SJSA1 (cell line): ENCODE data around the gene CFAP43.

DNA sequence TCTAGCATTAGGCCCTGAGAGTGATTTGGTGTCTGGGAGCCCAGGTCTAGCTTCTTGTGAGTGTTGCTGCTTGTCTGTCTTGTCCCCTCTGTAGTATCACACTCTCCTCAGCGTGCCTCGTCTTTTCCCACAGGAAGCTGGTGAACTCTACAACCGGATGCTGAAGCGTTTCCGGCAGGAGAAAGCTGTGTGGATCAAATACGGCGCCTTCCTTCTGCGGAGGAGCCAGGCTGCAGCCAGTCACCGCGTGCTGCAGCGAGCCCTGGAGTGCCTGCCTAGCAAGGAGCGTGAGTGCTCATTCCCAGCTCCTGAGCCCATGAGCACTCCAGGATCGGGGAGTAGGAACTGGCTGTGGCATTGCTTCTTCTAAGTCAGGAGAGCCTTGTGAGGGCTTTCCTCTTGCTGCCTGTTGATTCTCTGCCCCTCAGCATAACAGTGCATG lies 8.4 kb downstream of the CALHM2 start:
- RAMPAGE, long total RNA = no peak

GRCh38 chr10:103494146-103494883 lies 810 bp downstream of the NEURL1 start:
- RAMPAGE, long total RNA = no peak

DNA sequence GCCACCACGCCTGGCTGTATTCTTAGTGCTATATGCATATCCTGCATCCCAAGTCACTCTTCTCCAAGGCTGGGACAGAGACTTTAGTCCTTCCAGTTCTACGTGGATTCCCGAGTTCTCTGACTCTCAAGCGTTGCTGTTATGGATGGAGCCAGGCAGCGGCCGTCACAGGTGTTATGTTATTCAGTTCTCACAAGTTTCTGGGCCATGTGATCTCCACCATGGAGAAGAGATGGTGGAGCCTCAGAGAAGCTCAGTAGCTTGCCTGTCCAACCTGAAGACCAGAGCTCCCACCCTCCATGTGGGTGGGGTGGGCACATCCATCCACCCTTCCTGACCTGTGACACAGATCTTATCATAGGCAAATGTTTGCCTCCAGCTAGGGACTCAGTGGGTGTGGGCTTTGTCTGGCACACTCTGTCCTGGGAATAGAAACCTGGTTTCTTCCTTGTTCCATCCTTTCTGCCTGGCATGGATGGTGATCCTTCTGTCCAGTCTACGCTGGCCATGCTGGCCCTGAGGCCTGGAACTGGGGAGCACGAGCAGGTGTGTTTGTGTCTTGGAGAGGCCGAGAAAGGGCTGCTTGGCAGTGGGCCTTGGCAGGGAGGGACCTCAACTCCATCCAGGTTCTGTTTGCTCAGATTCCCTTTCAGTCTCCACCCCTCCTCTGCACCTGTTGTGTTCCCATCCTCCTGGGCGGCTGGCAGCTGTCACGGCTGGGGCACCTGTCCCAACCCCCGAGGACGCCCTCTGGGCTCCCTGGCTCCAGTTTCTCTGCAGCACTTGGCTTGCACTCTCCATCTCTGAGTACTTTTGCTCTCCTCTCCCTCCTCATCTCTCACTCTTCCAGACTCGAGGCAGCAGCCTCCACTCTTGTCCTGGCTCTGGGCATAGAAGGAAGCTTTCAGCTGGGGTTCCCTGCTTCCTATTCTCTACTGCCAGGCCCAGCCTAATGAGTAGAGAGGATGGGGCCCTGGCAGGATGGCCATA lies 55.4 kb downstream of the NEURL1 start:
- RAMPAGE, long total RNA = no peak

DNA sequence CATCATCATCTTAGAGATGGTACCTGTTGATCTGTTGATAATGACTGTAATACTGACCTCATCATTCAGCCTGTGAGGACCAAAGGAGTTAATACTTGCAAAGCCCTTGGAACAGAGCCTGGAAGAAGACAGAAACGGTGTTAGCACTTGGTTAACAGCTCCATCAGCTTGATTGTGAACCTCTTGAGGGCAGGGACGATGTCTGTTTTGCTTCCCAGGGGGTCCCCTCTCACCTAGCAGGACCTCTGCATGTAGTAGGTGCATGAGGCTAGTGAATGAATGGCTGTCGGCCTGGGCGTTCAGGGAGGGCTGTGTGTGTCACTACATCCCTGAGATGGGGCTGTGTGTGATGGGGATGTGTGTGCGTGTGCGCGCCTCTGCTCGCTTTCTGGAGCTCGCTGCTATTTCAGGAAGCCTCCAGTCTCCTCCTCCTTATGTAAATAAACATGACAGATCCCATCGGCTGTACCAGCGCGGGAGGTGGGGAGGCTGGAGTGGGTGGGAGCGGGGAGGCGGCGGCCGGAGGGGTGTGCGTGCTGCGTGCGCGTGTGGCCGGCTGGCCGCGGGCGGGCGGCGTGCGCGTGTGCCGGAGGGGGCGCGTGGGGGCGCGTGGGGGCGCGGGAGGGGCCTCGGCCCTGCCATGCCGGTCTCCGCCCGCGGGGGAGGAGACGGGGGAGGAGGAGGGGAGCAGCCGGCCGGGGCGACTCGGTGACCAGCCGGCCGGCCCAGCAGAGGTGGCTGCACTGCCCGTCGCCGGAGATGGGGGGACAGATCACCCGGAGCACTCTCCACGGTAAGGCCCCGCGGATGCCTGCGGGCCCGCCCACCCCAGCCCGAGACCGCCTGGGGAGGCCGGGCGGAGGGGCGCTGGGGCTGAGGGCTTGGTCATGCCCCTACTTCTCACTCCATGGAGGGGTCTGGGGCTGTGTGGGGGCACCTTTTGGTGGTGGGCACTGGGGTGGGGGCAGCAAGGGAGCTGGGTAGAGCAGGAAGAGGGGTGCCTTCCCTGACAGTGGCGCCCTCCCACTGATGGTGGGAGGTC lies 61.4 kb downstream of the NEURL1 start:
- RAMPAGE, long total RNA = no peak

- RAMPAGE, long total RNA = no peak
Measured at GRCh38 chr10:103660095-103660305, 166.5 kb downstream of the NEURL1 start.

- RAMPAGE, long total RNA = no peak
Measured at GRCh38 chr10:103666871-103667905, 173.7 kb downstream of the NEURL1 start.

- RAMPAGE, long total RNA = no peak
Measured at GRCh38 chr10:103771957-103773043, 83.1 kb downstream of the SH3PXD2A start.

GRCh38 chr10:103781454-103782106 lies 73.8 kb downstream of the SH3PXD2A start:
- RAMPAGE, long total RNA = no peak

GRCh38 chr10:103784878-103785346 lies 70.5 kb downstream of the SH3PXD2A start:
- RAMPAGE, long total RNA = no peak

DNA sequence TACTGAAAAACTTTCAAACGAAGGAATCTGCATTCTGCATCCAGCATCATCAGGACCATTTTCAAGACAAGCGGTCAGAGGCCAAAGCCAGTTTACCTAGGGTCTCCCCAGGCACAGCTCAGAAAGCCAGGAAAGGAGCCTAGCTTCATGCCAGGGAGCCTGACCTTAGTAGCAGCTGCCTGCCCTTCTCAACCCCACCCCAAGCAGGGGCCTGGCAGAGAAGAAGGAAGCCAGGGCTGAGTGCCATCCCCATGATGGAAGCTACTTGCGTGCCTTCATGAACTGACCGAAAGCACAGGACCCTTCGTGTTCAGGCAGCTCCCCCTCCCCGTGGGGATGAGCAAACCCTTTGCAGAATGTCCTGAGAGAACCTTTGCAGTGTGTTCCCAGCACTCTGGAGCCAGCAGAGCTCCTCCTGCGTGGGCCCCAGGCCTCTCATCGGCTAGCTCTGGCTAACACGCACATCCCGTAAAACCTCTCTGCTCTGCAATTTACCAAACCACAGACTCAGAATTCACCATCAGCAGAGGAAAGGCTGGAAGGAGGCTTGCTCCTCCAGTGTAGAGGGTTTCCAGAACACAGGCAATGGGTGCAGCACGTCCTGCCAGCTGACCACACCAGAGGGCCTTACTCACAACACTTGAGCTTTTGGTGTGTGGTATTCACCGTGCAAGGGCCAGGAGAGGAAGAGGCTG lies 3.2 kb downstream of the SH3PXD2A start:
- RAMPAGE, long total RNA = no peak

DNA sequence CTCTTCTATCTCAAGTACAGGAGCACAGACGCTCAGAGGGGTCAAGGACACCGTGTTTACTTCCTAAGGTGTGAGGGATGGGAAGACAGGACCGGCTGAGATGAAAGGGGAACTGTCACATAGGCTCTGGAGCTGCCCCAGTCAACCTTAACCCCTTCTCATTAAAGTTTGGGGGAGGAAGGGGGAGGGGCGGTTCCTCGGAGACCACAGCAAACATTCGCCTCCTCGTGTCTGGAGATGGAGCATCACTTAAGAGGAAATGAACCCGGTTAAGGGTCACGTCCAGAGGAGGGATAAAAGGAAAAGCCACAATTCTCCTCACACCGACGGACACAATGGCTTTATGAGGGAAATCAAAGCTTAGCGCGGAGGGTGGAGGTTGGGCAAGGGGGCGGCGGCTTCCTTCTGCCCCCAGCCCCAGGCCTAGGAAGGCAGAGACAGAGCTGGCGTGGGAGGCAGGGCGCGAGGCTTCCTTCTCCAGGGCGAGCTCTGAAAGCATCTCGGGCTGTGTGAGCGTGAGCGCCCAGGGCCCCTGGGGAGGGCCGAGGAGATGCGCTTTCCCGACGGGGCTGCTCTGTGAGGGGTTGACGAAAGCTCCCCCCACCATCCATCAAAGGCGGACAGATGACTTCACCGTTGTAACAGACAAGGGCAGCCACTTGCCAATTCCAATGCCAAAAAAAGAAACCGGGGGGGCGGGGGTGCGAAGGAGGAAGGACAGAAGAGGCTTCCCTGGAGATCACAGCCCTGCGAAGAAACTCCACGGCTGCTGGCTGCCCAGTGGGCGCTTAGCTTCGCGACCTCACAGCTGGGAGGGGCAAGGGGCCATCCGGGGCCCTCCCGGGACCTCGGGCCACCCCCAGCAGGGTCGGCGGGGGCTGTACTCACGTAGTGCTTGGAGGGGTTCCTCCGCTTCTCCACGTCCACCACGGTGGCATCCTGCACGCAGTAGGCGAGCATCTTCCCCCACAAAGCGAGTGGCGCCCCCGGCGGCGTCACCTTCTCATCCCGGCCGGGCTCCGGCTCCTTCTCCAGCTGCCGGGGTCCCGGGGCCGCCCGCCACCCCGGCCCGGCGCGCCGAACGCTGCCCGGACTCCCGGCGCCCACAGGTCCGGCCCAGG lies 709 bp downstream of the SH3PXD2A start:
- RAMPAGE, long total RNA = no peak

DNA sequence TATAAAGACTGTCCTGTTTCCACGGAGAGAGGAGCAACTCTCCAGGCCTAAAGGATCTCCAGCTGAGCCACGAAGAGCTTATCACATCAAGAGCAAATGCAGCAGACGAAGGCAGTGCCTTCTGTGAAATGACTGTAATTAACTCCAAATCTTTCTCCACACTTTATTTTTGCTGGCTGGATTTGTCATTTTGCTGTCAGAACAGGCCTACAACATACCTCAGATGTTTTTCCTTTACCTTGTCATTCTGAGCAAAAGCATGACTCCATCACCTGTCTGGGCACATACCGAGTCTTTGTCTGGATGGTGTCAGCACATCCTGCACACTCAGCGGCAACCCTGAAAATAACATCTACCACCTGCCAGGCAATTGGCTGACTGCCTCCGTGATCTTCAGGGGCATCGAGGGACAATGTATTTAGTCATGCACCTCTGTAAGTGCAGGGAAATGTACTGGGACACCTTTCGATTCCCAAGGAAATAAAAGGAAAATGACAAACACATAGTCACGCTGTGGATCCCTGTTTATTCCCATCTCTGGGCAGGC lies 26.3 kb upstream of the SH3PXD2A start:
- RAMPAGE, long total RNA = no peak

DNA sequence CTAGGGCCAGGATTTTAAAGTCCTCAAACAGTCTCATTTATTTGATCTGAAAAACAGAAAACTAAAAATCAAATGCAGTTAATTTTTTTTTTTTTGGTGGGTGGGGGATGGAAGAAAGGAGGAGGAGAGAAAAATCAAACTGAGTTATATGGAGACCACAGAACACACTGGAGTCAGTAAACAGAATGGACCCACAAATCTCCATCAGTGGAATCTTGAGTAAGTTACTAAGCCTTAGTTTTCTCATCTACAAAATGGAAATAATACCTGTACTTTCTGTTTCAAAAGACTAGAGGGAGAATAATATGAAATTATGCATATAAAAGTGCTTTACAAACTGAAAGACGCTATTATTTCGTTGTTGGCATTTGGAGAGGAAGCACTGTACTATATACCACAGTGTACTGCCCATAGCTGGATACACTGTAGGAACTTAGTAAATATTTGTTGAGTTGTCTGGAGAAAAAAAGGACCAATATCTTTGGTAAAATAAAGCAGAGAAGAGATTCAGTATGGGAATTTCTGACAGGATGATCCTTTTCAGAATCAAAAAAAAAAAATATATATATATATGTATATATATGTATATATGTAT lies 9.1 kb downstream of the STN1 start:
- RAMPAGE, long total RNA = no peak

- RAMPAGE, long total RNA = no peak
Measured at GRCh38 chr10:104119855-104120480, 2.0 kb upstream of the SFR1 start.

DNA sequence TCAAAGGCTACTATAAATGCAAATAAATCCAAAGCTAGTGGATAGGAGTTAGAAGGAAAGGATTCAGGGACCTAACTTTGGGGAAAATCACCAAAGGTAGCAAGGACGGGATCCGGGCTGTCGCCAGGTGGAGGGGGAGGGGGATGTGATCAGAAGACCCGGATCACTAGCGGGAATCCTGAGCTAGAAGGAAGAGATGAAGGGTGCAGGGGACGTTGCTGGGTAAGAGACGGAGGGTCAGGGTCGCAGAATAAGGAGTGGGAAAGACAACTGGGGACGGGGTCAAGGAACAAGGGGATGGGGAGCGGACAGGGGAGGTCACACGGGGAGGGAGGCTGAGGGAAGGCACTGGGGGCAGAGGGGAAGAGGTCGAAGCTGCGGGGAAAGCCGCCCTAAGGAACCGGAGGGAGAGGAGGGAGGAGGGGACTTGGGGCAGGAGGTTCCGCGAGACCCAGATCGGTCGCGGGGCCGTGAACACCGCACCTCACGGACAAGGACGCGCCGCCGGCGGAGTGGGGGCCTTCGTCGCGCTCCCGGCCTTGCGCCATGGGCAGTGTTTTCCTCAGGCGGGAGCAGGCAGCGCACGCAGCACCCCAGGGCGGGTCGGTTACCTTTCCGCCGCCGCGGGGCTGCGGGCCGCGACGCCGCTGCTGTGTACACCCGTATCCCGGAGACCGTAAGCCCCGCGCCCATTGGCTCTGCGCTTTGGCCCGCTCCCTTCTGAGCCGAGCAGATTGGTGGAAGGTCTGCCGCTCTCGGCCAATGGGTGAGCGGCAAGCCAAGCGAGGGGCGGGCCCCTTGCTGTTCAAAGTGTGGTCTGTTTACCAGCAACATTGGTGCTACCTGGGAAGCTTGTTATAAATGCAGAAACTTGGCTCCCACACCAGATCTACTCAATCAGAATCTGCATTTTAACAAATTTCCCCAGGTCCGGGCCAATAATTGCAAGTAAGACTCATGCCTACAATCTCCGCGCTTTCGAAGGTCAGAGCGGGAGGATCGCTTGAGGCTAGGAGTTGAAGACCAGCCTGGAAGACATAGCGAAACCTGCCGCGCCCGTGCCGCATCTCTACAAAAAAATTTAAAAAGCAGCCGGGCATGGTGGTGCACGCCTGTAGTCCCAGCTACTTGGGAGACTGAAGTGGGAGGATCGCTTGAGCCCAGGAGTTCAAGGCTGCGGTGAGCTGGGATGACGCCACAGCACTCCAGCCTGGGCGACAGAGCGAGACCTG lies at the start of gene CFAP43:
TSS of gene CFAP43 (minus strand) at position 666 of the 1,232 bp plus-strand sequence.
- RAMPAGE, long total RNA = no peak

DNA sequence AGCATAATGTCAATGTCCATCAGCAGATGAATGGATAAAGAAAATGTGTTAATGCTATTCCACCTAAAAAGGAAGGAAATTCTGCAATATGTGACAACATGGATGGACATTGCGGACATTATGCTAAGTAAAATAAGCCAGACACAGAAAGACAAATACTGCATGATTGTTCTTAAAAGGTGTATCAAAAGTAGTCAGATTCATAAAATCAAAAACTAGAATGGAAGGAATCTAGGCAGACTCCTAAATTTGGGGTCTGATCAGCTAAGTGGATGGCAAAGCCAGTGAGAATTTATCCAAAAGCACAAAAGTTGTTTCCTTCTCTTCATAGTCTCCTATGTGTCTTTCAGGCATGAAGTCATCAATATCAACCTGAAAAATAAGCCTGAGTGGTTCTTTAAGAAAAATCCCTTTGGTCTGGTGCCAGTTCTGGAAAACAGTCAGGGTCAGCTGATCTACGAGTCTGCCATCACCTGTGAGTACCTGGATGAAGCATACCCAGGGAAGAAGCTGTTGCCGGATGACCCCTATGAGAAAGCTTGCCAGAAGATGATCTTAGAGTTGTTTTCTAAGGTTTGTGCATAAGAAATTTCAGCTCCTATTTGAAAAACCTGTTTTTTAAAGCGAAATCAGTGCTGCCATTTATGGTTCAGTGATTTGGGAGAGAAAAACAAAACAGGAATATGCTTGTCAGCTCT lies 4.7 kb downstream of the GSTO1 start:
- RAMPAGE, long total RNA = no peak

DNA sequence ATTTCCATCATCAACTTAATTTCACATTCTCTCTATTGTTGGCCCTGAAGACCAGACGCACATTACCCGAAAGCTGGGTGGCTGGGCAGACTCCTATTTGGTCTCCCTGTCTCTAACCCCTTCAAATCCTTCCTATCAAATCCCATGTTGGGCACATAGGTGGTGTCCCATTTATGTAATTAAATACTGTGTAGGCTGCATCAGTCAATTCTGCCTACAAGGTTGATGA lies 969 bp upstream of the GSTO2 start:
- RAMPAGE, long total RNA = no peak

GRCh38 chr10:104274627-104275841 lies 6.0 kb downstream of the GSTO2 start:
- RAMPAGE, long total RNA = no peak

GRCh38 chr10:104292995-104293587 lies 24.1 kb downstream of the GSTO2 start:
- RAMPAGE, long total RNA = no peak

- RAMPAGE, long total RNA = no peak
Measured at GRCh38 chr10:104315243-104316629, 22.5 kb downstream of the ITPRIP start.